Frontal cortex (tissue), 2 donors: Measurements from ENCODE around the gene COASY.

DNA sequence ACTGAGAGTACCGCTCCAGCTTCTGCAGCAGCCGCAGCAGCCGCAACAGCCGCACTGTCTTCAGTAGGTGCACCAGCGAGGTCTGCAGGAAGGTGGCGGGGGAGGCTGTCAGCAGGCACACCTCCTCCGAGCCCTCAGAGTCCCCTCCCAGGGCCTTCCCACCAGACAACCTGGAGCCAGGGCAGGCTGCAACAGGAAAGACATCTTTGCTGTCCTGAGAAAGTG, 9.1 kb downstream of the KCNH4 start:
- RAMPAGE, long total RNA, result no peak

DNA sequence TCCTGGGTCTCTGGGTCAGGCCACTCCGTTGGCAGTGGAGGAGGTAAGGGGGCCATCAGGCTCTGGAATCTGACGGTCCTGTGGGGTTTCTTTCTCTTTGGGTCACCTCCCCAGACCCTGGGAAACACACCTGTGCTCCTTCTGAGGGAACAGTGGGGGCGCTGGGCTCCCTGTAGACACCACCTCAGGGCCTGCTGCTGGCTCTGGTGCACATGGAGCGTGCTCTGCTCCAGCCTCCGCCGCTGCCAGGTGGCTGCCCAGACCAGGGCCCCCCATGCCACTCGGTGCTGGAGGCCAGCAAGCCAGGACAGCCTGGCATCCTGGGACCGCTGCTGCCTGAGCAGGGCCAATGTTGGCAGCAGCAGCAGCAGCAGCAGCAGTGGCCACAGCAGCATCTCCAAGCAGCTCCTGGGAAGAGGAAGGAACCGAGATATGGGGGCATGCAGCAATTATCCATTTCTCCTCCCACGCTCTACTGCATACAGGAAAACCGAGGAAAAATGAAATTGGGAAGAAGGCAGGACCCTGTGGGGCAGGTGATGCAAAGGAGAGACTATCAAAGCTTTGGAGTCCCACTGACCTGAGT, 1.0 kb downstream of the GHDC start:
- RAMPAGE, long total RNA, result no peak

- RAMPAGE, long total RNA, result no peak
Measured at GRCh38 chr17:42302481-42302680, 14.1 kb downstream of the STAT5A start.

- RAMPAGE, long total RNA, result no peak
Measured at GRCh38 chr17:42303775-42304683, 15.7 kb downstream of the STAT5A start.

DNA sequence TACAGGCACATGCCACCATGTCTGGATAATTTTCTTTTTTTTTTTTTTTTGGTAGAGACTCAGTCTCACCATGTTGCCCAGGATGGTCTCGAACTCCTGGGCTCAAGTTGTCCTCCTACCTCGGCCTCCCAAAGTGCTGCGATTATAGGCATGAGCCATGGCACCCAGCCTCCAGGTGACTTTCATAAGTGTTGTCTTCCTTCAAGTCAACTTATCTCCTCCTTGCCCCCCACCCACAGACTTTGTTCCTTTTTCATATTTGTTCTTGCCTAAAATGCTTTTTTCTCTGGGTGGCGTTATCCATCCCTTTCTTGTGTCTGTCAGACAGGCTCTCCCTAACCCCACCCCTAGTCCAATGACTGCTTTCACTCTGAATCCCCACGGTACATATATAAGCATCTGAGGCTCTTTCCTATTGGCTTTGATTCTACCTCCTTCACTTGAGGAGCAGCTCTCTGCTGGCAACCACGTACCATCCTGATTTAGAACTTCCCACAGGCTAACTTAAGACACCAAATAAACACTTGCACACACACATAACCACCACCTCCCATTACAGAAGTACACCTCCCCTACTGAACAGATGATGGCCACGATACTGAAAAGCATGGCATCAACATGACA, 24.5 kb downstream of the STAT3 start:
- RAMPAGE, long total RNA, result no peak

DNA sequence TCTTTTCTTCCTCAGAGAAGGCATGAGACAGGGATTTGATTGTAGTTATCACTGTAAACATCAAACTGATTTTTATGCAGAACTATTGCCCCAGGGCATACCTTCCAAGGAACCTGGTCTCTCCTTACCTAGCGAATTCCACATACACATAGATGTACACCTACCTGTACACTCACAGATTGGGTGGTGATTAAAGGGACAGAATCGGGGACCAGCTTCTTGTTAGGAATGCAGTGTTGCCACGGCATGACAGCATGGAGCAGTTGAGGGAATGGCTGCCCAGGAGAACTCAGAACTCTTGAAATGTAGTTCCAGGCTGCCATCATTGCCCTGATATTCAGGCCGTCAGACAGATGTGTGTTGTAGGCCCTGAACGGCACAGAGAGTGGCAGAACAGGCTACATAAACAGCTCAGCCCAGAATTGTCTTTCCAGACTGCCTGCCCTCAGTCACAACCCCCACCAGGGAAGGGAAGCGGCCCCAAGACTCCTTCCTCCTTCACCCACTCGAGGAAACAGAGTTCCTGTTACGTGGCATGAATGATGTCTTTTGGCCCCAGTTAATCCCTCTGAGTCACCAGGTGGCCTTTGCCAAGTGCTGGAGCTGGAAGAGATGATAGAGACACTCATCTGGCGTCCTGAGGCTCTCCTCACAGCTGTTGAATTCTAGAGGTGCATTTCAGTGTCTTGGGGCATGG, 17.8 kb upstream of the NAGLU start:
- RAMPAGE, long total RNA, result no peak

DNA sequence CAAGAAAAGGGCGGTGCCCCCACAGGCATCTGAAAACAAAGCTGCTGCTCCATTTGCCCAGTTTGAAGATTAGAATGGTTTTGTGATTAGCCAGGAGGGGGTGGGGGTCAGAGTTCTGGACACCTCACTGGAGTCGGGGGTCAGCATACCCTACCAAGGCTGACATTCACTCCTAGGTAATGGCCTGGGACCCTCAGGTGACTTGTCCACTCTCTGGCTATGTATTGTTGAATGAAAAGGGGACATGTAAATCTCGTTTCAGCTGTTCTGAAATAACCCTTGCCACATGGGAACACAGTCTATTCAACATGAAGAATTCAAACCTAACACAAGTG, 16.8 kb upstream of the NAGLU start:
- RAMPAGE, long total RNA, result no peak

DNA sequence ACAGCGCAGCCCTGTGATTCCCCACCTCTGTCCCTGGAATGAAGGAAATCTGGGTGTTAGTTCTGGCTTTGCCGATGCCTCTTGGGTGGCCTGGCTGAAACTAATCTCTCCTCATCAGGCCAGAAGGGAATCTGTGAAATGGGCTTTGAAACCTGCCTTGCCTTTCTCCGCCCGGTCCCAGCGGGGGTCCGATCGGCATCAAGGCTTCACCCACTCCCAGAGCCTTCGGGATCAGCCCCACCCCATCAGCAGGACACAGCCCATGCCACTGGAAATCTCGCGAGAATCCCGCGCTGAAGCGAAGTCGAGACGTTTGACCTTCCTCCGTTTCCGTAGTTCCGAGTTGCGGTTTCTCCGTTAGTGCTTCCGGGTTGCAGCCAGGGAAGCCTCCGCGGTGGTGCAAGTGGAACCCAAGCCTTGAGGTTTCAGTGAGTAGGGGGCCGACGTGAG, at the start of gene COASY:
Gene COASY (plus strand): TSS at position 357 of the 450 bp plus-strand sequence.
- RAMPAGE, long total RNA, result no peak

GRCh38 chr17:42566152-42566717, 665 bp upstream of the MLX start:
- RAMPAGE, long total RNA, result no peak

DNA sequence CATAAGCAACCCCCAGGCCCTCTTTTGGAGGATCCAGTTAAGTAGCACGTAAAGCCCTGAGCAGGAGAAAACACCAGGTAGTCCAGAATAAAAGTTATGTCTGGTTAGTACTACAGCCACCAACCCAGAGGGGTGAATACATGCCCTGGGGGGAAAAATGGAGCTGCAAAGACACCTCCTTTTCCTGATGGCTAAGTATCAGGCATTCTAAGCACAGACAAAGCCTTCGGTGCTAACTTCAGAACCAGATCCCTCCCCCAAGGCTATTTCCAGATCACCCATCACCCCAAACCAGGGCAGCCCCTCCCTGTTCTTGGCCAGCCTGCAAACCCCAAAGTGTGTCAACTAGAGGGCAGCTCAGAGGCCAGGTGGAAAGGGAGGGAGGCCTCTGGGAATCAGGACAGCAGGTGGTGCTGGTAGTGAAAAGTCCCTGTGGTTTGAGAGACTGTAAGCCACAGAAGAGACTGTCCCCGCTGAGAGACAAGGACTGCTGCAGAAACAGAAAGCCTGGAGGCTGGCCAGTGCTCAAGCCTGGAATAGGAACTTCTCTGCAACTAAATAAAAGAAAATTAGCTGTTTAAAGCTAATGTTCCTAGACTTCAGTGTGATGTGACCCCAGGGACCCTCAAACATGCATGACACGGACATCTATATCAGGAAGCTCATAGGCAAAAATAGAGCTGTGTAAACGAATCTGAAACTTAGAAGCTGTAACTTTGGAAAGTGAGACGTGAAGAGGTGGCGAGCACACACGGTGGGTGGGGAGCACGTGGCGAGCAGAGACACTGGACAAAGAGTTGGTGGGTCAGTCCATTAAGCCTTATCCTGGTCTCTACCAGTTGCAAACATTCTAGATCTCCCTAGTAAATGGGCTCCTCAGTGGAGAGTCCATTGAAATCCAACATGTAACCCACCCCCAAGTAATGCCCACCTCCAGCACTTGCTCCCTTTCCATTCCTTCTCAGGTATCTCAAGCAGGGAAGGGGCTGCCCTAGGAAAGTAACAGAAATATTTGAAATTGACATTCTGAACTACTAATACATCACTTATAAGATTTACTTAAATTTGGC, 9.2 kb downstream of the TUBG1 start:
- RAMPAGE, long total RNA, result no peak

- RAMPAGE, long total RNA, result no peak
Measured at GRCh38 chr17:42632842-42633586, 23.5 kb downstream of the TUBG1 start.

GRCh38 chr17:42749642-42750016, 4.8 kb upstream of the EZH1 start:
- RAMPAGE, long total RNA, result no peak

DNA sequence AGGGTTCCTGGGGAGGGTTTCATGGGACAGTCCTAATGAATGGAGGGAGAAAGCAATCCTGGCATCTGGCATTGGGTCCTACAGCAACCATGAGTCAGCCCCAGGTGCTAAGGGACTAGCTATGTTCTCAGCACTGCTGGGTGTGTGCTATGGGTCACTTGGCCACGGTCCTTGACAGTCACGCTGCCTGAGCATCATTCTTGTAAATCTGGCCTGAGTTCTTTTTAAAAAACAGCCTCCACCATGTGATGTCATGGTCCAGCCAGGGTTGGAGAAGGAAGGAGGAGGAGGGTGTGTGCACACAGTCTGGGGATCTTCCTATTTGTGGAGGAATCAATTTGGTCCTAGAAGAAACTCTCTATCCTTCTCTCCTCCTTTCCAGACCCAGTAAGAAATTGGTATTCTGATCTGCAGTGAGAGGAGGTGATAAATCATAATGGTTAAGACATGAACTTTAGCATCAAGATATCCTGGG, 6.2 kb upstream of the RAMP2 start:
- RAMPAGE, long total RNA, result no peak

DNA sequence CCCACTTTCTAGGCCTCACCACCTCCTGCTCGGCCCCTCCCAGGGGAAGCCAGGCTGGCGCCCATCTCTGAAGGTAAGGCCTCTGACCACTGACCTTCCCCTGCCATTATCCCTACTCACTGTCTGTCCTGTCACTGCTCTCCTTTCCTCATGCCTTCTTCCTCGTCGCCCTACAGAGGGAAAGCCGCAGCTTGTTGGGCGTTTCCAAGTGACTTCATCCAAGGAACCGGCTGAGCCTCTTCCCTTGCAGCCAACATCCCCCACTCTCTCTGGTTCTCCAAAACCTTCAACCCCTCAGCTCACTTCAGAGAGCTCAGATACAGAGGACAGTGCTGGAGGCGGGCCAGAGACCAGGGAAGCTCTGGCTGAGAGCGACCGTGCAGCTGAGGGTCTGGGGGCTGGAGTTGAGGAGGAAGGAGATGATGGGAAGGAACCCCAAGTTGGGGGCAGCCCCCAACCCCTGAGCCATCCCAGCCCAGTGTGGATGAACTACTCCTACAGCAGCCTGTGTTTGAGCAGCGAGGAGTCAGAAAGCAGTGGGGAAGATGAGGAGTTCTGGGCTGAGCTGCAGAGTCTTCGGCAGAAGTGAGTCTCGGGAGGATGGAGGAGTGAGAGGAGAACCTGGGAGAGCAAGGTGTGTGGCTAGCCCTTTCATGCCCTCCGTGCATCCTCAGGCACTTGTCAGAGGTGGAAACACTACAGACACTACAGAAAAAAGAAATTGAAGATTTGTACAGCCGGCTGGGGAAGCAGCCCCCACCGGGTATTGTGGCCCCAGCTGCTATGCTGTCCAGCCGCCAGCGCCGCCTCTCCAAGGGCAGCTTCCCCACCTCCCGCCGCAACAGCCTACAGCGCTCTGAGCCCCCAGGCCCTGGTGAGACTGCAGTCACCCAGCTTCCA, 2.8 kb downstream of the COA3 start:
- RAMPAGE, long total RNA, result no peak

DNA sequence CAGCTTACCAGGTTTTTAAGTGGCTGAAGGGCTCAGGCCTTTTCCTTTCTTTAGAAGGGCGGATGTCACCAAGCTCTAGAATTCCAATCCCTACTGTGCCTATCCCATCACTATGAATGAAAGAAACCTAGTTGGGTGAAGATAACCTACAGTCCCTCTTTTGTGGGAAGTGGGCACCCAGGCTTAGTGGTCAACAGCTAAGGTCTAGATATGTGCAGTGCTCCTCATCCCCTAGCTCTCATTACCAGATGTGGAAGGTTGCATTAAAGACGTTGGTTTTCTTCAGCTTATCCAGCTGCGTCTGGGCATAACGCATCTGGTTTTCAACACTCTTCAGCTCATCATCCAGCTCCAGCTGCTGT, 8.4 kb downstream of the BECN1 start:
- RAMPAGE, long total RNA, result no peak

DNA sequence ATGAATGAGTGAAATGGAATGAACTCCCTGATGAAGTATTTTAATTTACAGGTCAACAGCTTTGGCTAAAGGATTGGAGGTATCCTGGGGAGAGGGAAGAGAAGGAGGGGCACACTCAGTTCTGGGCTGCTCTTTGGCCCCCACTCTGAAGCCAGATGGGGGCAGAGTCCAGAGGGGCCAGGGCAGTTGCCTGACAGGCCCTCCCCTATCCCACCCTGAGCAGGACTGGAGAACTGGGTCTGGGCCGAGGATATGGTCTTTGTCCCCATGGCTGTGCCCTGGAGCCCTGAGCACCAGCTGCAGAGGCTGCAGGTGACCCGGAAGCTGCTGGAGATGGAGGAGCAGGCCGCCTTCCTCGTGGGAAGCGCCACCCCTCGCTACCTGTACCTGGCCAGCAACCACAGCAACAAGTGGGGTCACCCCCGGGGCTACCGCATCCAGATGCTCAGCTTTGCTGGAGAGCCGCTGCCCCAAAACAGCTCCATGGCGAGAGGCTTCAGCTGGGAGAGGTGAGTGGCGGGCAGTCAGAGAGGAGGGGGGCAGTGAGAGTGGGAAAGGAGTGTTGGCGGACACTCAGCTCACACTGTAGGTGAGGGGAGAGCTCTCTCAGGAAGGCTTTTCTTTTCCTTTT, 3.3 kb downstream of the AOC3 start:
- RAMPAGE, long total RNA, result no peak

DNA sequence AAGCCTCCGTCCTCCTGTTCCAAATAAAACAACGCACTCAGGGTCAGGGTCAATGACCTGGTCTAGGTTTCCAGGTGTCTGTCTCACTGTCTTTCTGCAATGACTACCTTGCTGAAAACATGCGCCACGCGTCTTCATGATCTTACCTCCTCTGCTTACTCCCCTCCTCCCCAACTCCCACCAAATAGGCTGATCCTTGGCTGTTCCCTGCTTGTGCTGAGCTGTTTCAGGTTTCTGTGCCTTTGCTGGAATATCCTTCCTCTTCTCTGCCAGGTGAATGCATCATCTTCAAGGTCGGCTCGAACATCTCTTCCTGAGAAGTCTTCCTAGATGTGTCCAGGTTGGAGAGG, 14.8 kb downstream of the AOC3 start:
- RAMPAGE, long total RNA, result no peak

DNA sequence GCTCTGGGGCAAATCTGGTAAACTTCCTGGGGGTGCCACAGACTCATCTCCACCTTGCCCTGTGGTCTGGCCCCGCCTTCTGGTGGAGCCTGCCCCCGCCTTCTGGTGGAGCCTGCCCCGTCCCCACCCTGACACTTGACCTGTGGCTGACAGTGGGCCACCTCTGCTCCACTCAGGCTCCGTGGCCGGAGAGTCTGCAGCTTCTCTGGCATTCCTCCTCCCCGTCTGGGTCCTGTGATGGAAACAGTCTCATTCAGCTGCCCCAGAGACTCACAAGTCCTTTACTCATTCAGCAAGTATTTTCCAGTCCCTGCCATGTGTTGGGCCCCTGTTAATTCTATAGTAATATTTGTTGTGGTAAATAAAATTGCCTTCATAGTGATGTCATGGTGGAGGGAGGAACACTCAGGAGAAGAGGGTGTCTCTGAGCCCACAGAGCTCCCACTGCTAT, 21.0 kb upstream of the G6PC1 start:
- RAMPAGE, long total RNA, result no peak

DNA sequence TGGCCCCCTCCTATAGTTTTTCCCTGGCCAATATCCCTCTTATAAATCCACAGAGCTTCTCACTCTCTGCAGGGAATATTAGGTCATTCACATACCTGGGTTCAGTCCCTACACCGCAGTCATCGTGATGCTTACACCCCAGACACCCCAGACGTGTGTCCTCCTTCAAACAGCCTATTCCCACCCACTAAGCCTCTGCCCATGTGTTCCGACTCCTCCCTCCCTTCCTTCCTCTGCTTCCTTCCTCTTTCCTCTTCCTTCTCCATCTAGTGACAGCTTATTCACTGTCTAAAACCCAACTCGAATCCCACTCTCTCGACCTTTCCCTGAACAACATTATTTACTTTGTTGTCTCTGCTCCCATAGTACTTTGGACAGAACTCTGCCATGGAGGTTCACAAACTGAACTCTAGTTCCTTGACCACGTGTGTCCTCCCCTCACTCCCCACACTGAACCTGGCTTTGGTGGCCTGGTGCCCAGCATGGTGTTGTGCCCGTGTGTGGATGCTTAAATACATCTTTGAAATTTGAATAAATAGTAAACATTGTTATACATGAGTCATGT, 14.3 kb upstream of the G6PC1 start:
- RAMPAGE, long total RNA, result no peak

- RAMPAGE, long total RNA, result no peak
Measured at GRCh38 chr17:42895113-42895552, 5.5 kb upstream of the G6PC1 start.